Endothelial cell (in vitro differentiated cells): ENCODE data around the genes HTR1B and TPBG.

DNA sequence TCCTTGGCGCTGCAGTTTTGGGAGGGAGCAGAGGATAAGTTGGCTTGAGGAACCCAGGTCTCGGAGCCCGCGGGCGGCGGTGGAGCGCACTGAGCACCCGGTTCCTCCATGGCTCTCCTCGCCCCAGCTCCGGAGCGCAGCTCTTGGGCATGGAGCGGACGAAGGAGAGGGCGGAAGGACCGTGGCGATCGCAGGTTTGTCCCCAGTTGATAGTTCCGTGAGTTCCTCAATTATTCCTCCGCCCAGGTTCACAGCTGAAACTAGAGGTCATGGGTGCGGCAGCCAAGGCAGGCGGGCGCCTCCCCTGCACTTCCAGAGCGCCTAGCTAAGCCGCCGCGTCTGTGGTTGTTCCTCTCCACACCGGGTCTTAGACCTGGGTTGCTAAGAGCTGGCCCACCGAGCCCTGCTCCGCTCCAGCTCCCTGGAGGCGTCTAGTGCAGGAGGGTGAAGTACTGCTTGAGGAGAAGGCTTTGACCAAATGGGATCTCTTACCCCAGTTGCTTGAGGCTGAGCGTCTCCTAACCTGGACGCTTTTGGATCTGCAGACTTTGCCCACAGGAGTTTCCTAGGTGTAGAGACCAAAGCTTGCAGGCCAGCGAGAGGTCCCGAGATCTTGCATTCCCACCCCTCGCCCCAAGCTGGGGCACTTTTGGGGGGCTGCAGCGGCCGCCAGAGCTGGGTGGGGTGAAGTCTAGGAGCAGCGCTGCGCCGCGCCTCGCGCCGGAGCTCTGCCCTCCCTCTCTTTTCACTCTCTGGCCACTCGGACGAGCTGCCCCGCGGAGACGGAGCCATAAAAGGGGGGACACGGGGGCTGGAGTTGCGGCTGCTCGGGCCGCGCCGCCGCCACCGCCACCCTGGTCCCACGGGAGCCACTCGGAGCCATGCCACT lies at the start of gene HTR1B:
TSS of gene HTR1B (minus strand) at position 198 of the 889 bp plus-strand sequence.
- PRO-cap: no peak

DNA sequence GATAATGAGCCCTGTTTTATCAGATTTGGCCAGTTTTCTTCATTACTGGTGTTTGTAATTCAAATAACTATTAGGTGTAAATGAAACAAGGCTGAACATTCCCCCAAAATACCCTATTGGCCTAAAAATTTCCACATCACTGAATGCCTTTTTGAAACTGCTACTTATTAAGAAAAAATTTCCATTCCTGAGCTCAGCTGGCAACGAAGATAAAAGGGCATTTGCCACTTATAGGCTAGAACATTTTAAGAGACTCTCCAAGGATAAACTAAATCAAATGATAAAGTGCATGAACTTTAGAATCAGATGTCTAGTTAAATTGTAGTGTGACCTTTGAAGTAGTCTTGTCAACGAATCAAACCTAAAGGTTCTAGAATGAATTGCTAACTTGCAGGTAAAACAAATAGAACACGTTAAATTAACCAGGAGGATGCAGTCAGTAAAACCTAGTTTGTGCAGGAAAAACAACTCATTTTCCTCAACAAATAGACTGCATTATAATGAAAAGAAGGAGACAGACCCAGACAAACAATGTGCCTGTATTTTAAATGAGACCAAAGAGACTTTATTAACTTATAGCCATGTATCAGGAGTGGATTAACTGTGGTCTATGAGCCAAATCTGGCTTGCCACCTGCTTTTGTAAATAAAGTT lies 184.2 kb downstream of the MEI4 start:
- PRO-cap: no peak

DNA sequence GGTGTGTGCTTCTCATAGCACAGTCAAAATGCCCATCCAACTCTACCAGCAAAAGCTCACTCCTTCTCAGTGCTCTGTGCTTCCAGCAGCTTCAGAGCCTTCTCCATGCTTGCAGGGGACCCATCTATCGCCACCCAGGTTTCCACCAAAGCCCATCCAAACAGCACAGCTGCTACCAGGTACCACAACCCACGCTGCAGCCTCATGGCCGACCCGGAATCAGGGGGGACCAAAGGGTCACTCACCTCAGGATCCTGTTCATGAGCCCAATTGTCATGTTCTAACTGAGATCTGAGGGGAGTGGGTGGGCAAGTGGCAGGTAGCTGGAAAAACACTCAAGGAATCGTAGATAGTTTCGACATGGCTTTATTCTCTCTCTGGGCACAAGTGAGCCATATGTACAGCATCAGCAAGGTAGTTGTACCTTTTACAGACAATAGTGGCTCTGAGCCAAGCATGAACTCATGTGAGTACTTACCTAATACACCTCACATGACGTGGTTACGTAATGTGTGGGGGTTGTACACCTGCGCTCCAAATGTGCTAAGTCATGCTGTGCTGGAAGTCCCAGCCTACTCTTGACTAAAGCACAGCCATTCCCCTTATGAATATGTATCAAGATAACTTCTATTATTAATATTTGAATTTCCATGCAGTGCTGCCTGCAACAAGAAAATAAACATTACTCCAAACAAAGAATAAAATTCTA lies 224.1 kb downstream of the LCA5 start:
- PRO-cap: no peak

GRCh38 chr6:79570408-79570977 lies 33.3 kb upstream of the LCA5 start:
- PRO-cap: unidirectional peak, minus-strand start at chr6:79570570

- PRO-cap: no peak
These were observed 41.0 kb upstream of the LCA5 start for GRCh38 chr6:79578082-79578825.

- PRO-cap: no peak
These were observed 20.2 kb upstream of the BCKDHB start for GRCh38 chr6:80086264-80086671.

- PRO-cap: no peak
These were observed 537.3 kb downstream of the TENT5A start for GRCh38 chr6:81215082-81215593.

DNA sequence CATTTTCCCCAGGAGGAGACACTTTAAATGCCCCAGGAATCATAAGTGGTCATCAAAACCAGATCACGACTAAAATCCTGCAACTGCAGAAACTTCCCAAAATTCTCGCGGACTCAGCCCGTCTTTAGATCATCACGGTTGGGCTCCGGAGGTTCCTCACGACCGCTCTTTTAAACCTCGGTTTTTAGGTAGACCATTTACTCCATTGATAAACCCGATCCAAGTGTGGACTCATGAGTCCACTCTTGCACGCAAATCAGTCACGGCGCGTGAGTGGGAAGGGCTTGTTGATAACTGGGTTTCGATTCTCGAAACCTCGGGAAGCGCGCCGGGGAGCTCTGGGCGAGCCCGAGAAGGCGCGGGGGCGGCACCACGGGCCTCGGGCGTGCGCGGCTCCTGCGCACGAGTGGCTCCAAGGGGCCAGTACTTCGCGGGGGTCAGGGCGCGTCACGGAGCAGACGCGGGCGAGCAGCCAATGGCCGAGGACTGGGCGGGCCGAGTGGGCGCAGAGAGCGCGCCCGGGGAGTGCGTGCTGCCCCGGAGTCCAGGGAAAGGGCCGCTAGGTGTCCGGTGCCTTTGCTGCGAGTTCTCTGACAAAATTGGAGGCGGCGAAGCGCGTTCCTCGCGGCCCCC lies 598 bp upstream of the TENT5A start:
- PRO-cap: bidirectional peak, plus-strand start at position 542 of the sequence, minus-strand start at position 408 of the sequence

- PRO-cap: no peak
These were observed 14.0 kb upstream of the TENT5A start for GRCh38 chr6:81766344-81766995.

GRCh38 chr6:81788679-81788997 lies 36.2 kb upstream of the TENT5A start:
- PRO-cap: no peak

DNA sequence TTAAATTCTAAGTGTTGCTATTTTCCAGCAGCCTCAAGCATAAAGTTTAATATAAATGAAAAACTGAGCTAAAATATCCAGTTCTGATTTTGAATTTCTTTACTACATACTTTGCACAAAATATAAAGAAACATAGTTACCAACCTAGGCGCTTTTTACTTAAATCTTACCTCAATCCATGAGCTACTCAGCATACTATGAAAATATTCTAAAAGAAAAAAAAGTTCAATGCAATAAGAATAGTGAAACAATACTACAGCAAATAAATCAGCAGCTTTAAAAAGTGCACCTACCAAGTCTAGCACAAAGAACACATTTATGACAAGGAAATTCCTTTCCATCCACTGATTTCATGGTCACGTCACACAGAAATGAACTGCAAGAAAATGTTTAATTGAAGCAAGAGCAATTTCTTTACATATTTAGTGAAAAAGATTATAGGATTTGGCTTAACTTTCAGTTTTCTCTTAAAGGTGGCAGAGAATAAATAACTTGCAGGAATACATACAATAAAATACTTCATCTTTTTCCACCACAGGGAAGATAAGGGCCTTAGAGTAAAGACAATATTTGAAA lies 36.3 kb downstream of the IBTK start:
- PRO-cap: no peak

DNA sequence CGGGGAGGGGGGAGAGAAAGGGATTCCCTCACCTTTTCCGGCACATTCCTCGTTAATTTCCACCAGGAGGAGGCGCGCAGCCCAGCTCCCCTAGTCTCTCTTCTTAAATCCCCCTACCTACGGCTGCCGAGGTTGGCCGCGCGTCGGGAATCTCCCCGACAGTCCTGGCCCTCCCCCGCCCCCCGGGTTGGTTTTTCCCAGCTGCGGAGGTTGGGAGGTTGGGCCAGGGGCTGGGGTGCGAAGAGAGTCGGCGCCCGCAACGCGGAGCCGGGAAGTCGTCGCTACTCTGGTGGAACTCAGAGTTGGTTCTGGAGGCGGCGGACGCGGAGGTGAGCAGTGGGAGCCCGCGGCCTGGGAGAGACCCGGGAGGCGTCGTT lies at the start of gene TPBG:
TSS of gene TPBG (plus strand) at position 238 of the 377 bp plus-strand sequence.
- PRO-cap: bidirectional peak, plus-strand start at position 299 of the sequence, minus-strand start at position 310 of the sequence

DNA sequence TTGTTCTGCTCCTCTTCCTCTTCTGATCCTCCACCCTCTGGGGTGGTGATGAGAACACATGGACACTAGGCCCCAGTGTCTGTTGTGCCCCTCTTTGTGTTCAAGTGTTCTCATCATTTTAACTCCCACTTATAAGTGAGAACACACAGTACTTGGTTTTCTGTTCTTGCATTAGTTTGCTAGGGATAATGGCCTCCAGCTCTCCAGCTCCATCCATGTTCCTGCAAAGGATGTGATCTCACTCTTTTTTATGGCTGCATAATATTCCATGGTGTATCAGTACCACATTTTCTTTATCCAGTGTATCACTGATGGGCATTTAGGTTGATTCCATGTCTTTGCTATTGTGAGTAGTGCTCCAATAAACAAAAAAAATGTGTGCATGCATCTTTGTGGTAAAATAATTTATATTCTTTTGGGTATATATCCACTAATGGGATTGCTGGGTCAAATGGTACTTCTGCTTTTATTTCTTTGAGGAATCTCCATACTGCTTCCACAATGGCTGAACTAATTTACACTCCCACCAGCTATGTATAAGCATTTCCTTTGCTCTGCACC lies 67.5 kb downstream of the RWDD2A start:
- PRO-cap: no peak

DNA sequence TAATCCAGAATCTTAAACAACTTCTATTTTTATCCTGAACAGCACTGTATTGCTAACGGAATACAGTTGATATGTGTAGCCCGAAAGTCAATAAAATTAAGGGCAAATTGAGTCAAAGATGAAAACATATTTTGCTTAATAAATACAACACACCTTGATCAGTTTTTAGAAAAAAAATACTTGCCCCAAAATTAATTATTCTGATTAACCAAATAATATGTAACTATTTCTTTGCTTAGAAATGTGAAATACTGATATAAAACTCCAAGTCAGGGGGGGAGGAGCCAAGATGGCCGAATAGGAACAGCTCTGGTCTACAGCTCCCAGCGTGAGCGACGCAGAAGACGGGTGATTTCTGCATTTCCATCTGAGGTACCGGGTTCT lies 97.2 kb downstream of the ME1 start:
- PRO-cap: no peak

- PRO-cap: no peak
These were observed 84.2 kb downstream of the CYB5R4 start for GRCh38 chr6:83943559-83944201.

GRCh38 chr6:85489395-85489878 lies 39.6 kb downstream of the NT5E start:
- PRO-cap: unidirectional peak, minus-strand start at chr6:85489690

- PRO-cap: no peak
These were observed 282 bp downstream of the SYNCRIP start for GRCh38 chr6:85642547-85642661.

DNA sequence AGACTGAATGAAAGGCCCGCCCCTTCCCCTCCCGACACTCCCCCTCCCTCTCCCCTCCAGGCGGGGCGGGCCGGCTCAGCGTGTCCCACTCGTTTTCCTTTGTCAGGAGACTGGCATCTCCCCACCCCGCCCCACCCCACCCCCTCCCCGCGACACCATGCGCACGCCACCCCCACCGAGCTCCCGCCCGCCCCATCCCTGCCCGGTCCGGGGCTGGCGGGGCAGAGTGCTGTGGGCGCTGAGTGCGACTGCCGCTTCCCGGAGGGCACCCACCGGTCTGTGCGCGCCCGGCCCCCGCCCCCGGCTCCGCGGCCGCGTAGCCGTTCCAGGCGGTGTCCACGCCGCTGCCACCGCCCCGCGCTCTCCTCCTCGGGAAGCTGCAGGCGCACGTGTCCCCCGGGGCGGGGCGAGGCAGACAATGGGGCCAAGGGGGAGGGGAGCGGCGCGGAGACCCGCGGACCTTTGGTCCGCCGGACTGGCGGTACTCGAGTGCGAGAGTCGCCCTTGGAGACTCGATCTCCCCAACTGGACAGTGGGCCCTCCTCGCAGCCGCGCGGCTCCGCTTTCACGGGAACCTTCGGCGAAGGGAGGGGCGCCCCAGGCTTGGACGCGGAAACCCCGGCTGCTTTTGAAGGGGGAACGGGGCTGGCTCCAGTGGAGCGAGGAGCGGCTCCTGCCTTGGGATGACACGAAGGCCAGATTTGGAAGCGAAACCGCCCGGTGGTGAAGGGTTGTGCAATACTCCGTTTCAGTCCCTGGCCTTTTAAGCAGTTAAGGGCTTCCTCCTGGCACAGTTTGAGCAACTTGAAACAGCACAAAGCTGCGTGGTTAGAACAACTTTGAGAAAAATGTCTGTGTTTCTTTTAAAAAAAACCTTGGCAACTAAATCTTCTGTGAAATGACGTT lies 1.0 kb upstream of the SYNCRIP start:
- PRO-cap: bidirectional peak, plus-strand start at position 195 of the sequence, minus-strand start outside the sequence; bidirectional peak, plus-strand start at position 445 of the sequence, minus-strand start at position 379 of the sequence

DNA sequence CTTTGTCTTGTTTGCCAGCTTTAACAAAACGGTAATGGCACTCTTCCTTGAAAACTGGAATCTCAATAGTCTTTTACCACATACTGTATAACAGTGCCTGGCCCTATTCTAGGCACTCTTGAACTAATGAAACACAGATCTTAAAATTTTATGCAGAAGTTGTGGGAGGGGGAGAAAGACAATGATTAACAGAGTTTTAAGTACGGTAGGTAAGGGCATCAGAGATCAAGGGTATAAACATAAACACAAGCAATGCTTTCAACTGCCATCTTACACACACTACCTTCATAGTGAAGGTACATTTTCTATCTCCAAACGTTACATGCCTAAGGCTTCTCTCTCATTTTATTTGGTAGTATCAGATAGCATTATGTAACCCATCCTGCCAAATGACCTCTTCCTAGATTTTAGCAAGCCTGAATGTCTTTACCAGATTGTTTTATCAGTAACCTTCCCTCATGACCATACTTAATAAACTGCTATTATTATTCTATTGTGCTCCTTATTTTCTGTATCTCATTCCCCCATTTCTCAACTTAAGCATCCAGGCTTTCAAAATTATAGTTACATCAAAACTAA lies 33.7 kb upstream of the SYNCRIP start:
- PRO-cap: no peak

DNA sequence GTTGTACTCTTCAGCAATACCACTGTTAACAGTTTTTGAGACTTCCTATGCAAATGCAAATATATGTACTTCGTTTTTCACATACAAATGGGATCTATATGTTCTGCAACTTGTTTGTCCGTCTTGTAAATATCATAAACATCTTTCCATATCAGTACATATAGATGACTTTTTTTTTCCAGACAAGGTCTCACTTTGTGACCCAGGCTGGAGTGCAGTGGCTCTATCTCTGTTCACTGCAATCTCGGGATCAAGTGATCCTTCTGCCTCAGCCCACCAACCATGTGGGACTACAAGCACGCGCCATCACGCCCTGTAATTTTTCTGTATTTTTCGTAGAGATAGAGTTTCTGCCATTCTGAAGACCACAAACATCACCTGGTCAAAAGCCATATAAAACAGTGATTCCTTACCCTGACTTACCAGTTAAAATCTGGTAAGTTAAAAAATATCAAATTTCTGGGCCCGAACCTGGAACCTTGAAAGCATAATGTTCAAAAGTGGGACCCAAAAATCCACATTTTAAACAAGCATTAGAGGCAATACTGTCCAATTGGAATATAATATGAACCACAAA lies 37.7 kb upstream of the SYNCRIP start:
- PRO-cap: no peak